Measurements from ENCODE around the gene TEX43.

DNA sequence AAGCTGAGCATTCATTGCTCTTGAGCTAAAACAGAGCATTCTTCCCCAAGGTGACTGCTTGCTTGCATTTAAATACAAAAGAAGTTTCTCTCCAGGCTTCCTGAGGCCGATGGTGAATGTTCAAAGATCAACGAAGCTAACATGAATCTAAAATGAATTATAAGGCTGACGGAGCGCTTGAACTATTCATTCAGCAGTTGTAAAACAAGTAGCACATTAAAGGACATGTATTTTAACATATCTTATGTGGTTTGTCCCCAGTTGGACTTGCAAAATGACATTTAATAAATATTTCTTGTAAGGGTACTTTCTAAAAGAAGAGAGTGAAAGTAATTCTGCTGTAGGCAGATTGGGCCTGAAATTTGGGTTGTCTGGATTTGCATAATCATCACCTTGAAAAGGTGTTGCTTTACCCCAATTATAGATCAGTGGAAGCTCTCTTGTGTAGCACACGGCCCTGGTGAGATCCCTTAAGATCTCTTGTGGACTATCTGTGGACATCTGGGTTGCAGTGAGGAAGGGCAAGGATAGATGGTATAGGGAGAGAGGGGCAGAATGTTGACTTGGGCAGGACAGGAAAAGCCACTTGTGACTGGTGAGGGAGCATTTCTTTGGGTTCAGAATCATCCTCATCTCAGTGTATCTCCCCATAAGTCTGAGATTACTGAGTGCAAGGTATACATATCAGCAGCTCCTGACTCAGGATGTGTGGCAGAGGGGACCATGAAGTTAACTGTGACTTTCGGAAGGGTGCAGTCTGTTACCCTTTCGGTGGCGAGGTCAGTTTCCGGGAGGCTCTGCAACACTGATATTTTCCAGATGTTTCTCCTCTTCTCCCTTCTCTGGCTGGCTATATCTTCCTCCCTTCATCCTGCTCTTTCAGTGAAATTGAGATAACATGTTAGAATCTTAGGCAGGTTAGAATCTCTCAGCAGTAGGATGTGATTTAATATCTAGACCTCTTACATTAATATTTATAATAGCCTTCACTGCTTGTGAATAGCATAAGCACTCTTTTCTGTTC lies 2.0 kb upstream of the TNFAIP8 start:
- PRO-cap, 3 experiments, result no peak in any of the 3 experiments
- RAMPAGE, long total RNA, result no peak
- RRBS, 2 experiments, result no CpG with 5 or more reads among the region's 9 CpGs

GRCh38 chr5:119357922-119358121 lies 2.0 kb downstream of the TNFAIP8 start:
- PRO-cap, 3 experiments, result no peak in any of the 3 experiments
- RAMPAGE, long total RNA, result no peak
- RRBS, 2 experiments, result no CpG with 5 or more reads among the region's 4 CpGs

DNA sequence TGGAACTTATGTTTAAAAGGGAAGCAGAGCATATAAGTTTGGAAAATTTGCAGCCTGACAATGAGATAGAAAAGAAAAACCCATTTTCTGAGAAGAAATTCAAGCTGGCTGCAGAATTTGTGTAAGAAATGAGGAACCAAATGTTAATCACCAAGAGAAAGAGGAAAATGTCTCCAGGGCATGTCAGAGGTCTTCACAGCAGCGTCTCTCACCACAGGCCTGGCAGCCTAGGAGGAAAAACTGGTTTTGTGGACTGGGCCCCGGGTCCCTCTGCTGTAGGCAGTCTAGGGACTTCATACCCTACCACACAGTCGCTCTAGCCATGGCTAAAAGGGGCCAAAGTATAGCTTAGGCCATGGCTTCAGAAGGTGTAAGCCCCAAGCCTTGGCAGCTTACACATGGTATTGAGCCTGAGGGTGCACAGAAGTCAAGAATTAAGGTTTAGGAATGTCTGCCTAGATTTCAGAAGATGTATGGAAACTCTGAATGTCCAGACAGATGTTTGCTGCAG lies 32.1 kb upstream of the HSD17B4 start:
- PRO-cap, 3 experiments, result no peak in any of the 3 experiments
- RAMPAGE, long total RNA, result no peak
- RRBS, 2 experiments, result no CpG with 5 or more reads among the region's 3 CpGs

DNA sequence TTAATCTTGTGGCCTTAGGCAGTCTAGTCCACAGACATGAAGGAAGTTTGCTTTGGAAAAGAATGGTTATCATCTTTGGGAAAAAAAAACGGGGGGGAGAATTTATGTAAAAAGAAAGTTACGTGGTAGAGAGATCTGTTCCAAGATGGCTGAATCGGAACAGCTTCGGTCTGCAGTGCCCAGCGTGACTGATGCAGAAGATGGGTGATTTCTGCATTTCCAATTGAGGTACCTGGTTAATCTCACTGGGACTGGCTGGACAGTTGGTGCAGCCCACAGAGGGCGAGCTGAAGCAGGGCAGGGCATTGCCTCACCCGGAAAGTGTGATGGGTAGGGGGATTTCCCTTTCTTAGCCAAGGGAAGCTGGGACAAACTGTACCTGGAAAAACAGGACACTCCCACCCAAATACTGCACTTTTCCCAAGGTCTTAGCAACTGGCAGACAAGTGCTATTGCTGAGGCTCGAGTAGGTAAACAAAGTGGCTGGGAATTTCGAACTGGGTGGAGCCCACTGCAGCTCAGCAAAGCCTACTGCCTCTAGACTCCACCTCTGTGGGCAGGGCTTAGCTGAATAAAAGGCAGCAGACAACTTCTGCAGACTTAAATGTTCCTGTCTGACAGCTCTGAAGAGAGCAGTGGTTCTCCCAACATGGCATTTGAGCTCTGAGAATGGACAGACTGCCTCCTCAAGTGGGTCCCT lies 13.1 kb upstream of the HSD17B4 start:
- PRO-cap, 3 experiments, result no peak in any of the 3 experiments
- RAMPAGE, long total RNA, result no peak
- RRBS, 2 experiments, result no CpG with 5 or more reads among the region's 9 CpGs

GRCh38 chr5:120511888-120512969 lies 48.1 kb downstream of the PRR16 start:
- PRO-cap, 3 experiments, result no peak in any of the 3 experiments
- RAMPAGE, long total RNA, result no peak
- RRBS, 2 experiments, result no CpG with 5 or more reads among the region's 12 CpGs

DNA sequence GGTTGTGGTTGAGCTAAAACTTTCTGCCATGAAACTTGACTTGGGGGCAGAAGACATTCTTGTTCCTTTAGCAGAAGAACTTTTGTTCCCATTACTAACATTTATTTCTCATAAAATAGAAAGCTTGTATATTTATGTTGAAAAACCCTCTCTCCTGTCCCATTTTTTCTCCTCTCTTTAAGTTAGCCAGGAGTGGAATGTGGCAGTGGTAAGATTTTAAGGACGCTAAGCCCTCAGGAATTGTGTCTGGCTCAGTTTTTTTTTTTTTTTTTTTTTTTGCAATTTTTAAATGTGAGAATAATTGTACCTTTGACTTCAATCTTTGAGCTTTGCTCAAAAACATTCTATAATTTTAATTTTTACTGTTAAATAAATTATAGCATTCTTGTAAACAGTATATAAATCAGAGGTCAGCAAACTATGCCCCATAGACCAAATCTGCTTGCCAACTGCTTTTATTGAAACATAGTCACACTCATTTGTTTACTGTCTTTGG lies 452.3 kb downstream of the PRR16 start:
- PRO-cap, 3 experiments, result no peak in any of the 3 experiments
- RAMPAGE, long total RNA, result no peak
- RRBS, 2 experiments, result no CpG with 5 or more reads among the region's 1 CpG

DNA sequence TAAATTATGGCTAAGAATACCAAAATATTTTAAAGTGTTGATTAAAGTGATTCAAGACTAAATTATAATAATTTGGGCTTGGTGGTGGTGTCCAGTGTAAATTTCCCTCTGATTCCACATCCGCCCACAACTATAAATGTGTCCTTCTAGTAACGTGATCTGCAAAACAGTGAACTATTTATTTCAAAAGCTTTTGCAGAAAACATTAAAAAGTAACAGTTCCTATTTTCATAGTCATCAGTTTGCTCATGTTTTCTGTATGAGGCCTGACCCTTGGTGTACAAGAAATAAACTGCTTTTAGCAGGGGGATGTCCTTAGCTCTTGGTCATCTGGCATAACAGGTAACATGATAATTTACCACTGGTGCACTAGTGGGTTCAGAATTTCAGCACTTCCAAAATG lies 16.9 kb downstream of the PPIC start:
- PRO-cap, 3 experiments, result no peak in any of the 3 experiments
- RAMPAGE, long total RNA, result no peak
- RRBS, 2 experiments, result no CpG with 5 or more reads among the region's 2 CpGs

DNA sequence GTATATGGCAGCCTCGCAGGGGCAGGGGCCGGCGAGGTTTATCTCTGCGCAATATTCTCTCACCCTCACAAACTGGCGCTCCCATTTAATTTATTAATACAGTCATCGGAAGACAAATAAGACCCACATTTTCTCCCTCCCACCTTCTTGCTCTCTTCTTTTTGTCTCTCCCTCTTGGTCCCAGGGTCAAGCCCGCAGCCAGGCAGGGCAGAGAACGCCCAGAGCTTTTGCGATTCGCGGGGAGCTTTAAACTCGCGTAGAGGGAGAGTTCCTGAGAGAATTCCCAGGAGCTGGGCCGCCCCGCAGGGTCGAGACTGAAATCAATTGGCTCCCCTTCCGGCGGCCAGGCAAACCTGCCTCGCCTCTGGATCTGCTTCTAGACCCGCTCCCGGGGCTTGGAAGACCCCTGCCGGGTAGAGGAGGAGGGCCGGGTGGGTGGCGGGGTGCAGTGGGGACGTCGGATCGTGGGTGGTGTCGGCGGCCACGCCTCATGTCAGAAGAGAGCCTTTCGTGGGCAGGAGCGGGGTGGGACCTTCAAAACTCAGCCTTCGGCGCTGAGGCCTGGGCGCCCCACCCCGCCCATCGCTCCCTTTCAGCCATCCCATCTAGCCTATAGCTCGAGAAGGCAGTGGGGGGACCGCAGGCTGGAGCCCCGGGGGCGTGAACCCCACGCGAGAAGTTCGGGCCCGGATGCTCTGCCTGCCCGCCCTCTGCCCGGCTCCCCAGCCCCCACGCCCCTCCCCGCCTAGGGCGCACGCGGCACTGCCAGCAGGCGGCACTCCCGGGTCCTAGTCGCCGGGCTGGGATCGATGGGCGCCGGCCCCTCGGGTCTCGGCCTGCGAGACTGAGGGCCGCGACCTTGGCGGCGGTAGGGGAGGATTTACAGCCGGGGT lies 6.0 kb downstream of the PRDM6 start:
- PRO-cap, 3 experiments, result no peak in any of the 3 experiments
- RAMPAGE, long total RNA, result no peak
- RRBS, 2 experiments, result 10 to 12% methylated on average over 21 of the region's 67 CpGs

GRCh38 chr5:123511810-123512049 lies 247 bp upstream of the CSNK1G3 start:
- PRO-cap, 3 experiments, result peak in 3 of 3 experiments; most common minus-strand start chr5:123511984 (in 2)
- RAMPAGE, long total RNA, result no peak
- RRBS, 2 experiments, result no CpG with 5 or more reads among the region's 11 CpGs

- PRO-cap, 3 experiments, result no peak in any of the 3 experiments
- RAMPAGE, long total RNA, result no peak
- RRBS, 2 experiments, result no CpG with 5 or more reads among the region's 3 CpGs
Measured at GRCh38 chr5:123875461-123875797, 363.5 kb downstream of the CSNK1G3 start.

GRCh38 chr5:124263619-124264440 lies 482.6 kb downstream of the ZNF608 start:
- PRO-cap, 3 experiments, result no peak in any of the 3 experiments
- RAMPAGE, long total RNA, result no peak
- RRBS, 2 experiments, result no CpG with 5 or more reads among the region's 5 CpGs

- PRO-cap, 3 experiments, result no peak in any of the 3 experiments
- RAMPAGE, long total RNA, result no peak
- RRBS, 2 experiments, result no CpG with 5 or more reads among the region's 2 CpGs
Measured at GRCh38 chr5:124410598-124410954, 335.9 kb downstream of the ZNF608 start.

DNA sequence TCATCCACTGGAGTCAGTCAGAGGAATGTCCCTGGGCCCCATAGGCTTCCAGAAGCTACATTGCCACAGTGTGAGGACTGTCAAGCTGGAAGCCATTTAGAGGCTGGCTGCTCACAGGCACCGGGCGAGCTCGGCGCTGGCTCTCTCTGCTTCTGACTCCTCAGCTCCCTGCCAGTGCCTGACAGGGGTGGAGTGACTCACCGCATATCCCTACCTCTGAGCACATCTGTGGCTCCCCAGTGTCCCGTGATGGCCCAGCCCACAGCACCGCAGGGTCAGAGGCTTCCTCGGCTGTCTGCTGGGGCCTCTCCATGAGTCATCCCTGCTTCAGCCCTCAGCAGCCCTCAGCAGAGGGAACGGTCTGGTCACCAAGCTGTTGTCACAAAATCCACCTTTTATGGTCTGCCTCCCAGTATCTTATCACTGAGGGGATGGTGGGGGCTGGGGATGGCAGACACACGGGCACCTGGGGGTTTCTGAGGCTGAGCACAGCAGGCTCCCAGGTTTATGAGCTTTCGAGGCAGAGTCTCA lies 117.4 kb downstream of the ZNF608 start:
- PRO-cap, 3 experiments, result peak in 2 of 3 experiments; most common plus-strand start position 242 of the sequence (in 1); most common minus-strand start position 154 of the sequence (in 2)
- RAMPAGE, long total RNA, result no peak
- RRBS, 2 experiments, result no CpG with 5 or more reads among the region's 11 CpGs

DNA sequence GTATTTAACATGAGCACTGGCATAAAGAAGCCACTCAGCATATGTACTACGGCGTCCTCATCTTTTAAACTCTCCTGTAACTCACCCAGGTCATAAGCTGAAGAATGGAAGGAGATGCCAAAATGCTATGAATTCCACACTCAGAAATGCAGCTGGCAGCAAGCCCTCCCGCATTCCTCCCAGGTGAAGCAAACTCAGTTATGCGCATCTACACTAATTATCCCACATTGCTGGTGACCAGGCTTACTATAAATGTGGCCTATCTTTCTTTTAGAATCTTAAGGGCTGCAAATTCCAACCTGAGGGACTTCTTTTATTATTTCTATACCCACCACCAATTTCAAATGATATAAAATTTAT lies 85.7 kb downstream of the ZNF608 start:
- PRO-cap, 3 experiments, result no peak in any of the 3 experiments
- RAMPAGE, long total RNA, result no peak
- RRBS, 2 experiments, result no CpG with 5 or more reads among the region's 4 CpGs

DNA sequence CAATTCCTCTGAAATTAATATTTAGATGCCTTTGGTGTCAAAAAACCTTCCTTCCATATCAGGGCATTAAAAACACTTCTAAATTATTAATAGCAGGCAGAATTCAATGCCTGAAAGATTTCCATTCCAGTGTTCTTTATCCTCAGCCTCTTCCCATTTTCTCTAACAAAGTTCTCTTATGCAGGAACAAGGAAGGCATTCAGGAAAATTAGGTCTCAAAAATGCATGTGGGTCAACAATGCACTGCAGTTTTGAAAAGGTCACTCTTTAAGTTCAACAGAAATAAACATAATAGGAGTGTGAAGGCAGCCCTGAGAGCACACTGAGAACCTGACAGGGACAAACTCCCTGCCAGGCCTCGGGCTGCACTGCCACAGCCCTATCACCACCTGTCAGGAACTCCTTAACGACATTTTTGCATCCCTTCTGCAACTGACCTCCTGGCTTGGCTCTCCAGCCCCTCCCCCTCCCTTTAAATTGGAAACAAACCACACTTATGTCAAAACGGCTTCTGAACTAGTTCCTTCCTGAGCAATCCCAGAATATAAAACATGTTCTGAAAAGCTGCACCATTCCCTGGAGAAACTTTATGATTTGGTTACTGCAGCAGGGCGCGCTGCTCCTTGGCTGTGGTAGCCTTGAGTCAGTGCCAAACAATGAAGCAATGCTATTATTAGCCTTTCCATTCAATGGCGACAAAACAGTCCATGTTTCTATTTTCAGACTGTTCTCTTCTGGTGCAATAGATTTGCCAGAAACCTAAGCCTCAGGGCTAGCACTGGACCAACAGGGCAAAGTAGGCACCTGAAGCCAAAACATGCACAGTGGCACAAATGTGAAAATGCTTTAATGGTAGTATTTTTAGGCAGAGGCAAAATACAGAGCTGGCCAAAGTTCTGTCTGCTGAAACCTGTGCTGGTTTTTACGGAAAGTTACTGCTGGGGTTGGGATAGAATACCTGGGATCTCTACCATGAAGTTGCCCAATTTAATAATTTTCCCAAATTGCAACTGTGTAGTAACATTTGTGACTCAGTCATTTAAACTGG lies 160.1 kb upstream of the ZNF608 start:
- PRO-cap, 3 experiments, result no peak in any of the 3 experiments
- RAMPAGE, long total RNA, result no peak
- RRBS, 2 experiments, result no CpG with 5 or more reads among the region's 7 CpGs

GRCh38 chr5:125005242-125005762 lies 258.9 kb upstream of the ZNF608 start:
- PRO-cap, 3 experiments, result no peak in any of the 3 experiments
- RAMPAGE, long total RNA, result no peak
- RRBS, 2 experiments, result no CpG with 5 or more reads among the region's 4 CpGs

DNA sequence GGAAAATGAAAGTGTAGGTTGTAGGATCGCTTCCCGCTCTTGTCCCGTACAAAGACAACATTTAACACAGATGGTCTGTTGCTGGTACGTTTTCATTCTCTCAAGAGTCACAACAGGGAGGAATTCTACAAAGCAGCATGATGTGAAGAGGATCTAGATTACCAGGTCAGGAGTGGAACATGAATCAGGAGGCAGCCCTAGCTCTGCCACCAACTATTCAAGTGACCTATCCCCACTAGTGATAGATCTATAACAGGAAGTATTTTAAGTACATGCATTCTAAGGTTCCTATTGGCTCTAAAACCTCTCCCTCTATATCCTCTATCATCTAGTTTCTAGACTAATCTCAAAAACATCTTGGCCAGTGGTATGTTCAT lies 58.8 kb upstream of the GRAMD2B start:
- PRO-cap, 3 experiments, result no peak in any of the 3 experiments
- RAMPAGE, long total RNA, result no peak
- RRBS, 2 experiments, result no CpG with 5 or more reads among the region's 4 CpGs

- PRO-cap, 3 experiments, result no peak in any of the 3 experiments
- RAMPAGE, long total RNA, result no peak
- RRBS, 2 experiments, result no CpG with 5 or more reads among the region's 9 CpGs
Measured at GRCh38 chr5:126446246-126447325, 23.4 kb downstream of the GRAMD2B start.

DNA sequence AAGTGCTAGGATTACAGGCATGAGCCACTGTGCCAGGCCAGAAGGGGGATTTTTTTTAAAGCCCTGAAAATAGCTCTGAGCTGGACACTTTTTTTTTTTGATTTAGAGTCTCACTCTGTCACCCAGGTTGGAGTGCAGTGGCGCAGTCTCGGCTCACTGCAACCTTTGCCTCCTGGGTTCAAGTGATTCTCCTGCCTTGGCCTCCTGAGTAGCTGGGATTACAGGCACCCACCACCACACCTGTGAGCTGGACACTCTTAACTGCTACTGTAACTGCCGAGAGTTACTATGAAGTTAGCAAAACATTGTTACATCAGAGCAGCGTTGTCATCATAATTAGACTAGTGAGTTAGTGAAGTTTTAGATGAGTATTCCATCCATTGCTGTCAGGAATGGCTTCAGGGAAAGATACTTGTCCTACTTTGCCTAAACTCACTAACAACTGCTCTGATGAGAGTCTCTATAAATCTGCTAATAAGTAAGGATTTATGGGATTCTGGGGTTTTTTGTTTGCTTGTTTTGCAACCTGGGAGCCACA lies at the start of gene TEX43:
Gene TEX43, plus strand, starts transcription at position 363 of the 538 bp plus-strand sequence.
- PRO-cap, 3 experiments, result no peak in any of the 3 experiments
- RAMPAGE, long total RNA, result no peak
- RRBS, 2 experiments, result no CpG with 5 or more reads among the region's 4 CpGs

DNA sequence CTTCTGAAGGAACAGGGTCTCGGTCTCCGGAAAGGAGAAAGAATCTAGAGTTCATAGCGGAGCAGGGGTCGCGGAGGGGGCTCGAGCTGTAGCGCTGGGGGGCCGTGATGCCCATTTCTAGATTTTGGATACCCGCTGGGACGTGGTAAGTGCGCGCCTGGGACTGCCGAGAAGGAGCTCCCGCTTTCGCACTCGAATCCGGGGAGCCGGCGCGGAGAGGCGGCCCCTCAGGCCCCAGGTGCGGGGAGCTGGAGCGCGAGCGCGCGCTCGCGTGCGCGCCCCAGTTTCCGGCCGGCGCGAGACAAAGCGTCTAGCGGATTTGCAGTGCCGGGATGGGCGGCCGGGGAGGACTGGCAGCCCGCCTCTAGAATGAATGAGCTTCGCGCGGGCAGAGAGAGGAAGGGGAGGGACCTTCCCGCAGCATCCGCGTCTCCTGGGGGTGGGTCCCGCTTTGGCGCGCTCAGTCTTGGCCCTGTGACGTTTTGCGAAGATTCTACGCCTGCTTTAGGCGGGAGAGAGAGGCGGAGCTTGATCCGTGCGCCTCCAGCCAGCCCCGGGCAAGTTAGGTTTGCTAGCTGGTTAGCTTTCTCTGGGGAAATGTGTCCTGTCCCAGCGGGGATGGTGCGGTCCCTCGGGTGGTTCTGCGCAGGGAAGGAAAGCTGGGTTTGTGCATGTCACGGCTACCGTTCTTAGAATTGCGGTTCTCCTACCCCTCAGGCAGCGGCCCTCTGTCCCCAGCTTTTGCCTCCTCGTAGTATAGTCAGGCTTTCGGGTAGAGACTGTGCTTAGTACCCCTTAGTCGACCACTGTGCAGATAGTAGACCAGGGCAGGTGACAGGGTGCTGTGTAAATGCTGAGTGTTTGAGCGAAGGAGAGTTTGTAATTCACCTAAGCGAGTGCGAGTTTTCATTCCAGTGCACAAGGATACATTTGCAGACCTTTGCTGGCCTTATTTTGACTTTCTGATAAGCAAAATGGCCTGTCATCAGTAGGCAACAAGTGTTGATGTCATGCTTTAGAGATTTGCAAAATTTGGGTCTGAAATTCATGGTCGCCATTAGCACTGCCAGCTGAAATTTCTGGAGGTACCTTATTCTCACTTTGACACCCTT lies 1.4 kb downstream of the LMNB1 start:
- PRO-cap, 3 experiments, result peak in 3 of 3 experiments; most common plus-strand start position 532 of the sequence (in 3); most common minus-strand start position 293 of the sequence (in 1)
- RAMPAGE, long total RNA, result no peak
- RRBS, 2 experiments, result 1 to 3% methylated on average over 12 to 17 of the region's 73 CpGs

Measured in skeletal muscle tissue (tissue), 7 donors.